WTC11 (cell line): ENCODE measurements around the genes RPS14, NDST1 and GPX3.

DNA sequence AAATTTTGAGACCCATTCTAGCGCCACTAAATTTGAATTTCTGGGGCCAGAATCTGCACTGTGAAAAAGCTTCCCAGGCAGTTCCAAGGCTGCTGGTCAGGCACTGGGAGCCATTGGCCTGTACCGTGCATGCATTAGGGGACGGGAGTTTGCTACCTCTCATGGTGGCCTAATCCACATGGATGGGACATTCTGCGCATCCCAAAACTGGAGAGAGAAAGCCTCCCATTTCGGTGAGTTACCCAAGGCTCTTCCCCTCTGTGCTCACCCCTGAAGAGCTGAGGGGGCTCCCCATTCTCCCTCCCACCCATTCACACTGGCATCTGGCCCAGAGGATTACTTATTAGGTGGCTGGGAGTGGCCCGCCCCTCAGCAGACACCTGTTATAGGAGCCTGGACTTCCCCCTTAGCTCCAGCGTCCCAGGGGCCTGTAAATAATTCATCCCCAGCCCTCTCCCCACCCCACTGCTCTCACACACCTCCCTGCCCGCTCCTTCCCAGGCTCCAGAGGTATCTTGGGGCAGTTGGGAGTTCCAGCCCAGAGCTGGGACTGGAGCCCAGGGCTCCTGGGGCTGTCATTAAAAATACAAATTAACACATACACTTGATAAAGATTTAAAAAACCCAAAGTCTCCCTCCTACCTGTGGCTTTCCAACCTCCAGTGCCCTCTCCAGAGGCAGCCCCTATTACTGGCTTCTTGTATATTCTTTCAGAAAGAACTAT lies 11.6 kb downstream of the CDX1 start:
- PRO-cap, result no peak

GRCh38 chr5:150185086-150185642 lies 4.7 kb upstream of the SLC6A7 start:
- PRO-cap, result no peak

GRCh38 chr5:150316846-150317663 lies 14.3 kb upstream of the ARSI start:
- PRO-cap, result no peak

GRCh38 chr5:150328515-150329267 lies 26.0 kb upstream of the ARSI start:
- PRO-cap, result no peak

- PRO-cap, result no peak
Observed at GRCh38 chr5:150383641-150383940, 26.1 kb downstream of the TCOF1 start.

GRCh38 chr5:150412960-150413300 lies 220 bp upstream of the CD74 start:
- PRO-cap, result no peak

GRCh38 chr5:150449597-150450382 lies at the start of gene RPS14:
Gene RPS14 (minus strand): TSS chr5:150449739.
- PRO-cap, result bidirectional peak, plus-strand start at chr5:150449787, minus-strand start at chr5:150449737; bidirectional peak, plus-strand start at chr5:150450144, minus-strand start at chr5:150450019

DNA sequence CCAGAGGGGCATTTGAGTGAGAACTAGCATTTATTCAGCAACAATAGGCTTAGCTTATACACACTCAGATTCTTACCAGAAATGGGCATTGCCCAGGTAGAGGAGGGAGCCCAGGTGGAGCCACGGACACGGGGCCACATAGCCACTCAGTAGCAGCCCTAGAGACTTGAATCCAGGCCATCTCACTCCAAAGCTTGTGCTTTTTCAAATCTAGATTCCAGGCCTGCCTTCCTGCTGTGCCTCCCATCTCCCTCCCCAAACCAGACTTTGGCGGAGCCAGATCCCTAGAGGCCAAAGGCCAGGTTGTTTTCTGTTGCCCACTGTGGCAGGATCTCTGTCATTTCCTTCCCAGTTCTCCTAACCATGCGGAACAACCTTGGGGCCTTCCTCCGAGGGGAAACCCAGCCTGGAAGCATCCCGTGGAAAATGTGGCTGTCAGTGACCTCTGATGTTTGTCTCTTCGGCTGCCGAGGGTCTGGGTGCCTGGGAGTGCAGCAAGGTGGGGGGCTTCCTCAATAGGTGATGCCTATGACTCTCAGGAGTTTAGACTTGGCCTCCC lies 16.4 kb upstream of the RPS14 start:
- PRO-cap, result no peak

DNA sequence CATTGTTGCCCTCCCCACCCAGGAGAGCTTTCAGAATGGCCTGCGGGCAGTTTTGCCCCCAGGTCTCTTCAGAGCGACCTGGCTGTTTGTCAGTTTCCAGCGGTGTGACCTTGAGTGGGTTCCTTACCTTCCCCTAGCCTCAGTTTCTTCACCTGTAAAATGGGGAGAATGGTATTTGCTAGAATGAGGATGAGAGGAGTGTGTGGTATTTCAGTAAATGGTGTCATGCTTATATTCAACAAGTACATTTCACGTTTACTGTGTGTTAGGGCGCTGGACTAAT lies 21.0 kb upstream of the NDST1 start:
- PRO-cap, result bidirectional peak, plus-strand start at position 33 of the sequence, minus-strand start outside the sequence

DNA sequence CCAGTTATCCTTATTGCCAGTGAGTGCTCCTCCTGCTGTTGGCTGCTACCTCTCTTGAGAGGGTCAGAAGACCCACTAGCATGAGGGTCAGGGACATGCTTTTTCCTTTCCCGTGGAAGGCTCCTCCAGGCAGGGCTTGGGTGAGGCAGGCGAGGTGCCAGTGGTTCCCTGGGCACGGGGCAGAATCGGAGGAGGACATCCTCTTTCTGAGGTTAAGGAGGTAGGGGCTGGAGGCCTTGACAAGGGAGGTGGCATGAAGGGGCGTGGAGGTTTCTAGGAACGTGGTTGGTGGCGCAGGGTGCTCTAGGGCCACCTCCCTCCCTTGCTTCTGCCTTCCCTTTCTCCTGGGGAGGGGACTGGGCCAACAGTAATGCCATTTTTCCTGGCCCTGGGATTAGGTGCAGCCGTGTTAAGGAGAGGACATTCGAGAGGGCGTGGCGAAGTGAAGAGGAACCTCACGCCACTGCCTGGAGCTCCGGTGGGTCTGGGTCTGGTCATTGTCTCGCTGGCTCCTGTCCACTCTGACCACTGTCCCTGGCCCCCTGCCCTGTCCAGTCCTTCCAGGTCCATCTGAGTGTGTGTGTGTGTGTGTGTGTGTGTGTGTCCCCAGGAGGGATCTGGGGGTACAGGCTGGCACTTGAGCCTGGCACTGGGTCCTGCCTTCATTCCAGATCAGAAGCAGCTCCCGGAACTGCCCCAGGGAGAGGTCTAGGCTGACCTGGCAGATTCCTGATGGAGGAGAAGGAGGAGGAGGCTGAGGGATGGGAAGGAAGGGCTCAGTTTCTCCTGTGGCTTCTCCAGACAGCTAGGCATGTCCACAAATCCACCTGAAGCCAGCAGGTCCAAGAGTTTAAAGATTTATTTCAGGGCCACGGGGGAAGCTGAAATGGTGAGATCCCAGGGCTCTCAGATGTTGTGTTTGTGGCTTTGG lies at the start of gene NDST1:
Gene NDST1, plus strand, starts transcription at position 383 of the 931 bp plus-strand sequence.
- PRO-cap, result no peak

GRCh38 chr5:150515356-150515859 lies 7.5 kb downstream of the NDST1 start:
- PRO-cap, result no peak

- PRO-cap, result no peak
Observed at GRCh38 chr5:150534816-150535357, 27.0 kb downstream of the NDST1 start.

GRCh38 chr5:150539884-150540911 lies 32.3 kb downstream of the NDST1 start:
- PRO-cap, result no peak

DNA sequence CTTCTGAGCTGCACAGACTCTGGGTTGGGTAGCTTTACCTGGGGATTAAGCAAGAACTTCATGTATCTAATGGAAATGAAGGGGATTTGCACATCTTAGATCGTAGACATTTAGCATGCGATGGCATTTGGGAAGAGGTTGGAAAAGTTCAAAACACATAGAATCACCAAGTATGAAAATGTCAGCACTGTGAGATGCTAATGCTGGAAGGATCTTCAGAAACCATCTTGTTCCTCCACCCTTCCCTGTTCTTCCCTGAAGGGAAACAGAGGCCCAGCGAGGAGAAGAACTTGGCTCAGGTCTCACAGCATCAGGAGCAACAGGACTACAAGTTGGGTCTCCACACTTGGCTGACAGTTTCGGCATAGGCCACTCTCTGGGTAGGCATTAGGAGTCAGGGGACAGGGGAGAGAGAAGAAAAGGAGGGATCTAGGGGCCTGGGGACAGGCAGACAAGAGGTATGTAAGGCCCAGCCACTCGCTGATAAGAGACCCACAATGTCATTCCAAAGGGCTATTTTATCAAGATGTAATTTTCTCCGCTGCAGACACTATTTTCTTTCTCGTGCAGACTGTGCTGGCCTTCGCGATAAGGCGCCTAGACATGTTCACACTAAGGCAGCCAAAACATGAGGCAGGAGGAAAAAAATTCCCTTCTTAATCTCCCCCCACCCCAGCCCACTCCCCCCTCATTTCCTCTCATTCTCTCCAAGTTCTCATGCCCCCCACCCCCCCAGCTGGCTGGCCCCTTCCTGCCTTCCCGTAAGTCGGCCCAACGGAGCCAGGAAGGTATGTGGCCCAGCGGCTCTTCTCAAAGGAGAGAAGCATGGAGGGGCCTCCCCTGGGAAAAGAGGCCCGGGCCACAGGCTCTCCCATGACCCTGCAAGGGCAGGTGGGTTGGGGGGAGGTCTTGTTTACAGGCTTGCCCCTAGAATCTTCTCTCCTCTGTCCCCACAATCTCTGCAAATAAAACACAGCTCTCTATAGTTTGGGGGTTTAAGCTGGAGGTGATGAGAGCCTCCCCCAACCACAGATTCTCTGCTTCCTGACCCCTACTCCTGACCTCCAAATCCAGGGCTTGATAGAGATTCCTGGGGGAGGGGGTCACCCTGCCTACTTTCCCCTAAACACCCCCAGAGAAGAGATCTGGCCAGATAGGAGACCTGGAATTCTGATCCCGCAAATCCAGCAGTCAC lies 44.9 kb upstream of the SYNPO start:
- PRO-cap, result no peak

GRCh38 chr5:150610231-150610713 lies 30.2 kb upstream of the SYNPO start:
- PRO-cap, result no peak

DNA sequence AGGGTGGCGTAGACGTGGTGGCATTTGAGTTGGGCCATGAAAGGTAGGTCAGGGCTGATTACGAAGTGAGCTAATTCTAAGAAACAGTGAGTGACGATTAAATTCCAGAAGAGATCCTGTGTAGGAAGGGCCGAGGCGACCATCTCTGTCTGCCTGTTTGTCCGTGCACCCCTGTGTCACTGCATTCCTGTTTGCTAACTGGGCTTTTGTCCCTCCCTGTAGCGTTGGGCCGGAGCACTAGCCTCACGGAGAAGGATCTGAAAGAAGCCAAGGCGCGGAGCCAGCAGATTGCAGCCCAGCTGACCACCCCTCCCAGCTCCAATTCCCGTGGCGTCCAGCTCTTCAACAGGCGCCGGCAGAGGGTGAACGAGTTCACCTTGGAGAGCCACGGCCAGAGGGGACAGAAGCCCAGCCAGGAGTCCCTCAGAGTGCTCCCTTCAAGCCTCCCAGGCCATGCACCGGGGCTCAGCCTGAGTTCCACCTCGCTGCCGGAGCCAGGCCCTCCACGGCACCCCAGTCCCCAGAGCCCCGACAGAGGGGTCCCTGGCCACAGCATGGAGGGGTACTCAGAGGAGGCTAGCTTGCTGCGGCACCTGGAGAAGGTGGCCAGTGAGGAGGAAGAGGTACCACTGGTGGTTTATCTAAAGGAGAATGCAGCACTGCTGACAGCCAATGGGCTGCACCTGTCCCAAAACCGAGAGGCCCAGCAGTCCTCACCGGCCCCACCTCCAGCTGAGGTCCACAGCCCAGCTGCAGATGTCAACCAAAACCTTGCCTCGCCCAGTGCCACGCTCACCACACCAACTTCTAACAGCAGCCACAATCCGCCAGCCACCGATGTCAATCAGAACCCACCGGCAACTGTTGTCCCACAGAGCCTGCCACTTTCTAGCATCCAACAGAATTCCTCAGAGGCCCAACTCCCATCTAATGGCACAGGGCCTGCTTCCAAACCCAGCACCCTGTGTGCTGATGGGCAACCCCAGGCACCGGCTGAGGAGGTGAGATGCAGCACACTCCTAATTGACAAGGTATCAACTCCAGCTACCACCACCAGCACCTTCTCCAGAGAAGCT lies 7.6 kb downstream of the SYNPO start:
- PRO-cap, result no peak

DNA sequence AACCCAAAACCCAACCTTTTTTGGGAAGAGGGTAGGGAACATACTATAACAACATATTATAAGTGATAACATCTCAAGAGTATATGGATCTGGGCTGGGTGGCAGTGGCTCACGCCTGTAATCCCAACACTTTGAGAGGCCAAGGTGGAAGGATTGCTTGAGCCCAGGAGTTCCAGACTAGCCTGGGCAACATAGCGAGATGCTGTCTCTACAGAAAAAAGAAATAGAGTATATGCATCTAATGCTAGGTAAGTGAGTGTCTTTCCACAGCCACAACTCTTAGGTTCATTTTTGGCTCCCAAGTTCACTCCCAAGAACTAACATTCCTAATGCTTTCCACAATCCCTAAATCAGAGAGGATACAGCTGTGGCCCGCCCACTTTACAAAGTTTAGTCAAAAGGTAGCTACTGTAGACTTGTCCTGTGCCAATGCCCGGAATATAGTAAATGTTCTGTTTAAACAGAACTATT lies 1.4 kb downstream of the RBM22 start:
- PRO-cap, result no peak

DNA sequence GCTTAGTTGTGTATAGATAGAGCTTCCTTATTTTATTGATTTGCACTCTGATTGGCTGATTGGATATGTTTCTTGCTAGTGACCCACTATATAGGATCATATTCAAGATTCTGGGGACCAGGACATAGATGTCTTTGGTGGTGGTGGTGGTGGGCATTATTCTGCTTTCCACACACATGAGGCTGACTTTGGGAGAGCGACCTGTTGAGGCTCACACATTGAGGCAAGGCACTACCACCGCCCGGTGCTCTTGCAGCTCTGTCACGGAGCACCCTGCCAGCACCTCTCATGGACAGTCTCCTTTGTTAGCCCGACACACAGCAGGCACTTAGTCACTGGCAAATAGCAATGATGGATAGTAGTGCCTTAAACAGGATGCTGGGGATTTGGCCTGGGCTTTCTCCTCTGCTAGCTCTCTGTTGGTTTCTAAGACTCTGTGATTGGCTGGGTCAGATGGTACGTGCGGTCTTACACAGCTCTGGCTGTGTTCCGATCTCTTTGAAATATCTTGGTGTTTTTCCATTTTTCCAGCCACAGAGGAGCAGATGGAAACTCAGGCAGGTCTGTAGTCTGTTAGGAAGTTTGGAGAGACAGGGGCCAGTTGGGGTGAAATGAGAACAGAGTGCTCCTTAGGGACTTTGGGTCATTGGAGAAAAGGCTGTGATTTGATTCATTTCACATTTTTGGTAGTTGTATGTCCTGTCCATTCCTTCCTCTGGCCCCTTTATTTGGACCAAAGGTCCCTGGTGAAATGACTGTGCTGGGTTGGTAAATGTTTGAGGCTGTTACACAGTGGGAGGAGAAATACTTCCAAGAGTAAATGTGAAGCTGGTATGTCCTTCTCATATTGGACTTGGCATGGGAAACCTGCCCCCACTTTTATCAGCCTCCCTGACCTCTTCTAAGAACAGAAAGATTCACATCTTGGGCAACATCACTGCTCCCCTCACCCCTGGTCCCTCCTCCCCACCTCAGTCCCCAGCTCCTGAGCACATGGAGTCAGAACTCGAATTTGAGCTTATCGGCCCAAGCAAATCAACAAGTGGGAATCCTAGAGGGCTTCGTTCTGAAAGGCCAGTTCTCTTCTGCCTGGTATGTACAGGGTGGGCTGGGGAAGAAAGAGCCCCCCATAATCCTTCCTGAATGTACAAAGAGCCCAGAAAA lies 3.3 kb downstream of the SMIM3 start:
- PRO-cap, result no peak

DNA sequence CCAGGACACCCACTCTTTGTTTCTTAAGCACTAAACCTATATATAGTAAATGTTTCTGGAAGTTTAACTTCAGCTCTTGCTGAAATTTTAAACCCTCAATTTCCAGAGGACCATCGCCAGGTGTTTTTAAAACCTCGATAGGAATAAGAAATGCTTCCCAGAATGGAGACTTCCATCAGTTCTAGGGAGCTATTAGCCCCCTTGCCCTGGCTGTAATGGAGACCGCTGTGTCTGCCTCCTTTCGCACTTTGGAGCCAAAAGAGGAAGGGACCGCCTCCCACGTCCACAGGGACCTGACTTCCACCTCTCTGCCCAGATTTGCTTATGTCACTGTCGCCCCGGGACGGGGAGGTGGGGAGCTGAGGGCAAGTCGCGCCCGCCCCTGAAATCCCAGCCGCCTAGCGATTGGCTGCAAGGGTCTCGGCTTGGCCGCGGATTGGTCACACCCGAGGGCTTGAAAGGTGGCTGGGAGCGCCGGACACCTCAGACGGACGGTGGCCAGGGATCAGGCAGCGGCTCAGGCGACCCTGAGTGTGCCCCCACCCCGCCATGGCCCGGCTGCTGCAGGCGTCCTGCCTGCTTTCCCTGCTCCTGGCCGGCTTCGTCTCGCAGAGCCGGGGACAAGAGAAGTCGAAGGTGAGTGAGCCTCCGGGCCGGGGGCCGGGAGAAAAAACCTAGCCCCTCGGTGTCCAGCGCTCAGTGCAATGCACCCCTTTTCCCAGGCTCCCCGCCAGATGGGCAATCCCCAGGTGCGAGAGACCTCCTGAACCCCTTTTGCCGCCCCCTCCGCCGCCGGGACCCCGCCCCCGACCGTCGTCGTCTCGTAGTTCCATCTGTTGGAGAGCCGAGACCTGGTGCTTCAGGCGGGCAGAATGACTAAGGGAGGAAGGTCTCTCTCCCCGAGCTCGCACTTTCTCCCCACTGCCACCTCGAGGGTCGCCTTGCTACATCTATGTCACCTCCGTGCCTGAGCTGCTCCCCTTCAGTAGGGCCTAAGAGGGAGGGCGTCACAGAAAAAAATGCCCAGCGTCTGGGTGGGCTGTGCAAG lies at the start of gene GPX3:
Gene GPX3, plus strand, starts transcription at position 486 of the 1,048 bp plus-strand sequence.
- PRO-cap, result bidirectional peak, plus-strand start at position 486 of the sequence, minus-strand start at position 233 of the sequence

DNA sequence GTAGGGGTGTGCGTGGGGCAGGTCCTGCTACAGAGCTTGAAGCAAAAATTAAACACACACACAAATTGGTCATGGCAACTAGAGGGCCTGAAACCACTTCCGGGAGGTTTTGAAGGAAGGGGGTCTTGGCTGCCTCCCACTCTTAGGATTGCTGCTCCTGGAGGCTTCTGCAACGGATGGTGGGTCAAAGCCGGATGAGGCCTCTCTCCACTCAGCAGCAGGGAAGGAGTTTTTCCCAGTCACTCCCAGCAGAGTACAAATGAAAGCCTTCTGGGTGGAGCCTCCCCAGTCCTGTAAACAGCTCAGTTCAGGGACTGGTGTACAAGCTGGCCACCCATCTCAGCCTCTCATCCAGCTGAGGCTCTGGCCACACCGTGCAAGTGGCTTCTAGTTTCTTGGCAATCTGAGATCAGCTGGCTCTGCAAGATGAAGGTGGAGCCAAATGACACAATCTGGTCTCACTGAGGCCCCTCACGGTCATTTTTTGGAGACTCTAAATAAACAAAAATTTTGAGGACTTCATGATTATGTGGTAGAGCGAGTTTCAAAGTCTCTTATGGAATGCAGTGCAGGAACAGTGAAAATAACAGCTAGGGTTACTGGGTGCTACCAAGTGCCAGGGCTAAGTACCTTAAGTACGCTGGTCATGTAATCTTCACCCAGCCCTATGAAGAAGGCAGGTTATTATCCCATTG lies 10.0 kb downstream of the GPX3 start:
- PRO-cap, result no peak